K562 (cell line): Measurements from ENCODE around the gene MICALL1.

- RAMPAGE, long total RNA: no peak
- RRBS: no CpG with 5 or more reads among the region's 5 CpGs
PRO-cap:
- standard: unidirectional peak, plus-strand start at chr22:37569938
- CoPRO, capped RNA only, 2 experiments: no peak in any of the 2 experiments
- CoPRO, capped and uncapped RNA, 2 experiments: peak in 1 of 2 experiments; most common plus-strand start chr22:37569887 (in 1)
- CoPRO, uncapped RNA only, 2 experiments: peak in 2 of 2 experiments; most common plus-strand start chr22:37569999 (in 2)
CAGE:
- cytosol, long polyA plus RNA: no peak
- long polyA plus RNA: no peak
- nucleolus, long total RNA: no peak
- nucleus, long polyA plus RNA: no peak
Observed at GRCh38 chr22:37569821-37570075, 9.5 kb downstream of the CDC42EP1 start.

GRCh38 chr22:37598987-37599597 is 9.5 kb upstream of the GGA1 start:
- RAMPAGE, long total RNA: no peak
- RRBS: no CpG with 5 or more reads among the region's 8 CpGs
PRO-cap:
- standard: no peak
- CoPRO, capped RNA only, 2 experiments: no peak in any of the 2 experiments
- CoPRO, capped and uncapped RNA, 2 experiments: no peak in any of the 2 experiments
- CoPRO, uncapped RNA only, 2 experiments: no peak in any of the 2 experiments
CAGE:
- cytosol, long polyA plus RNA: no peak
- long polyA plus RNA: no peak
- nucleolus, long total RNA: no peak
- nucleus, long polyA plus RNA: no peak

GRCh38 chr22:37636296-37637162 is 2.9 kb upstream of the SH3BP1 start:
- RAMPAGE, long total RNA: no peak
- RRBS: no CpG with 5 or more reads among the region's 6 CpGs
PRO-cap:
- standard: no peak
- CoPRO, capped RNA only, 2 experiments: no peak in any of the 2 experiments
- CoPRO, capped and uncapped RNA, 2 experiments: no peak in any of the 2 experiments
- CoPRO, uncapped RNA only, 2 experiments: no peak in any of the 2 experiments
CAGE:
- cytosol, long polyA plus RNA: no peak
- long polyA plus RNA: no peak
- nucleolus, long total RNA: no peak
- nucleus, long polyA plus RNA: no peak

GRCh38 chr22:37642478-37643113 is 3.1 kb downstream of the SH3BP1 start:
- RAMPAGE, long total RNA: no peak
- RRBS: no CpG with 5 or more reads among the region's 13 CpGs
PRO-cap:
- standard: no peak
- CoPRO, capped RNA only, 2 experiments: no peak in any of the 2 experiments
- CoPRO, capped and uncapped RNA, 2 experiments: no peak in any of the 2 experiments
- CoPRO, uncapped RNA only, 2 experiments: no peak in any of the 2 experiments
CAGE:
- cytosol, long polyA plus RNA: no peak
- long polyA plus RNA: no peak
- nucleolus, long total RNA: no peak
- nucleus, long polyA plus RNA: no peak

GRCh38 chr22:37688234-37688468 is 2.0 kb downstream of the NOL12 start:
- RAMPAGE, long total RNA: no peak
- RRBS: no CpG with 5 or more reads among the region's 1 CpG
PRO-cap:
- standard: no peak
- CoPRO, capped RNA only, 2 experiments: no peak in any of the 2 experiments
- CoPRO, capped and uncapped RNA, 2 experiments: no peak in any of the 2 experiments
- CoPRO, uncapped RNA only, 2 experiments: no peak in any of the 2 experiments
CAGE:
- cytosol, long polyA plus RNA: no peak
- long polyA plus RNA: no peak
- nucleolus, long total RNA: no peak
- nucleus, long polyA plus RNA: no peak

GRCh38 chr22:37697336-37697801 is 521 bp downstream of the TRIOBP start:
- RAMPAGE, long total RNA: no peak
- RRBS: no CpG with 5 or more reads among the region's 17 CpGs
PRO-cap:
- standard: no peak
- CoPRO, capped RNA only, 2 experiments: no peak in any of the 2 experiments
- CoPRO, capped and uncapped RNA, 2 experiments: no peak in any of the 2 experiments
- CoPRO, uncapped RNA only, 2 experiments: no peak in any of the 2 experiments
CAGE:
- cytosol, long polyA plus RNA: no peak
- long polyA plus RNA: no peak
- nucleolus, long total RNA: no peak
- nucleus, long polyA plus RNA: no peak

GRCh38 chr22:37717114-37717798 is 20.4 kb downstream of the TRIOBP start:
- RAMPAGE, long total RNA: no peak
- RRBS: no CpG with 5 or more reads among the region's 15 CpGs
PRO-cap:
- standard: no peak
- CoPRO, capped RNA only, 2 experiments: no peak in any of the 2 experiments
- CoPRO, capped and uncapped RNA, 2 experiments: no peak in any of the 2 experiments
- CoPRO, uncapped RNA only, 2 experiments: no peak in any of the 2 experiments
CAGE:
- cytosol, long polyA plus RNA: no peak
- long polyA plus RNA: no peak
- nucleolus, long total RNA: no peak
- nucleus, long polyA plus RNA: no peak

DNA sequence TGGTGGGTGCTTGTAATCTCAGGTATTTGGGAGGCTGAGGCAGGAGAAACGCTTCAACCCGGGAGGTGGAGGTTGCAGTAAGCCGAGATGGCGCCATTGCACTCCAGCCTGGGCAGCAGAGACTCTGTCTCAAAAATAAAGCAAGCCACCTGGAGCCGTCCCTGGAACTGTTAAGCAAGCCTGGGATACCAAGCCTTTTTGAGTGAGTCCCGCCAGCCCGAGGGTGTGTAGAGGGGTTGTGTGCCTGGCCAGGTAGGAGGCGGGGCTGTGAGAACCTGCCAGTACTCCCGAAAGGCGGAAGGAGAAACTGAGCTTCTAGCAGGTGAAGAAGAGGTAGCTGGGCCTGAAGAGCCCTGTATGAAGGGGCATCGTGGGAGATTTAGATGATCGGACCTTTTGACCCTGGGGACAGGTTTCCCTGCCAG is 52.4 kb downstream of the TRIOBP start:
- RAMPAGE, long total RNA: no peak
- RRBS: no CpG with 5 or more reads among the region's 12 CpGs
PRO-cap:
- standard: no peak
- CoPRO, capped RNA only, 2 experiments: no peak in any of the 2 experiments
- CoPRO, capped and uncapped RNA, 2 experiments: no peak in any of the 2 experiments
- CoPRO, uncapped RNA only, 2 experiments: no peak in any of the 2 experiments
CAGE:
- cytosol, long polyA plus RNA: no peak
- long polyA plus RNA: no peak
- nucleolus, long total RNA: no peak
- nucleus, long polyA plus RNA: no peak

- RAMPAGE, long total RNA: no peak
- RRBS: no CpG with 5 or more reads among the region's 2 CpGs
PRO-cap:
- standard: no peak
- CoPRO, capped RNA only, 2 experiments: no peak in any of the 2 experiments
- CoPRO, capped and uncapped RNA, 2 experiments: no peak in any of the 2 experiments
- CoPRO, uncapped RNA only, 2 experiments: no peak in any of the 2 experiments
CAGE:
- cytosol, long polyA plus RNA: no peak
- long polyA plus RNA: no peak
- nucleolus, long total RNA: no peak
- nucleus, long polyA plus RNA: no peak
Observed at GRCh38 chr22:37765952-37766176, 39.2 kb upstream of the H1-0 start.

DNA sequence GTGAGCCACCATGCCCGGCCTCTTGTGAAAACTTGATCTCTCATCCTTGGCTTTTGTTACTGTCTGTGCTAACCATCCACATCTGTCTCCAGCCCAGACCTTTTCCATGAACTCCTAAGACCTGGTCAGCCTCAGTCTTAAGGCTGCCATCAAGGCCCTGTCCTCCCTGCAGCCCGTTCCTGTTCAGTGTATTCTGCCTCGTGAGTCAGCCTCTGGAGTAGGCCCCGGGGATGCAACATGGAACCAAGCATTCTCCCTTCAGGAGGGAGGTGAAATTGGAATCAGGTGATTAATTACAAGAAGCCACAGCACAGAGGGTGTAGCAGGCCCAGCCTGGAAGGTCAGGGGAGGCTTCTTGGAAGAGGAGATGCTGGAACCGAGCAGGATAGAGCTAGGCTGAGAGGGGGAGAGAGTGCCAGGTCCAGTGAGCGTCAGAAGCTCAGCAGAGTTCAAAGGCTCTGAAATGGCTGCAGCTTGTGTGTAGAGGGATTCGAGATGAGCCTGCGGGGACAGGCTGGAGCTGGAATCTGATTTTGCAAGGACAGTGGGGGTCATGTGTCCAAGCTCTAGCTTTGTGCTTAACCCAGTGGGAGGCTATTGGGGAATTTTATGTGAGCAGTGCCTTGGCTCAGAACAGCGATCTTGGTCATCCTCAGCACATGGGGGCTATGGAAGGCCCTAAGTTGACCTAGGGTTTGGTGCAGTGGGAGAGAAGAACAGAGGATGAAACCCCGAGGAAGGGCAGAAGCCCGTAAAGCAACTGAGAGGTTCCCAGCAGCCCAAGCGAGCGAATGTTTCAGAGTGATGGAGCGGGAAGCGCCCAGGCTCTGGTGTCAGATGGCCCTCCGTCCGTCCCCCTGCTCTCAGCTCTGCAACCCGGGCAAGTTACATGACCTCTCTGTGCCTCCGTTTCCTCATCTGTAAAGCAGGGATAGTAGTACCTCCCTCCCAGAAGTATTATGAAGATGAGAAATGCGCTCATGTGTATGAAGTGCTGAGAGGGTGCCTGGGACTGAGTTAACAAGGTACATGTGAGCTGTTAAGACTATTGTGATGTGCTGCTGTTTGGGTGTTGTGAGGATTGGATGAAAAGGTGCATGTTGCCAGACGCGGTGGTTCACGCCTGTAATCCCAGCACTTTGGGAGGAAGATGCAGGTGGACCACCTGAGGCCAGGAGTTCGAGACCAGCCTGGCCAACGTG is 25.3 kb upstream of the H1-0 start:
- RAMPAGE, long total RNA: no peak
- RRBS: no CpG with 5 or more reads among the region's 25 CpGs
PRO-cap:
- standard: no peak
- CoPRO, capped RNA only, 2 experiments: no peak in any of the 2 experiments
- CoPRO, capped and uncapped RNA, 2 experiments: no peak in any of the 2 experiments
- CoPRO, uncapped RNA only, 2 experiments: no peak in any of the 2 experiments
CAGE:
- cytosol, long polyA plus RNA: no peak
- long polyA plus RNA: no peak
- nucleolus, long total RNA: no peak
- nucleus, long polyA plus RNA: no peak

DNA sequence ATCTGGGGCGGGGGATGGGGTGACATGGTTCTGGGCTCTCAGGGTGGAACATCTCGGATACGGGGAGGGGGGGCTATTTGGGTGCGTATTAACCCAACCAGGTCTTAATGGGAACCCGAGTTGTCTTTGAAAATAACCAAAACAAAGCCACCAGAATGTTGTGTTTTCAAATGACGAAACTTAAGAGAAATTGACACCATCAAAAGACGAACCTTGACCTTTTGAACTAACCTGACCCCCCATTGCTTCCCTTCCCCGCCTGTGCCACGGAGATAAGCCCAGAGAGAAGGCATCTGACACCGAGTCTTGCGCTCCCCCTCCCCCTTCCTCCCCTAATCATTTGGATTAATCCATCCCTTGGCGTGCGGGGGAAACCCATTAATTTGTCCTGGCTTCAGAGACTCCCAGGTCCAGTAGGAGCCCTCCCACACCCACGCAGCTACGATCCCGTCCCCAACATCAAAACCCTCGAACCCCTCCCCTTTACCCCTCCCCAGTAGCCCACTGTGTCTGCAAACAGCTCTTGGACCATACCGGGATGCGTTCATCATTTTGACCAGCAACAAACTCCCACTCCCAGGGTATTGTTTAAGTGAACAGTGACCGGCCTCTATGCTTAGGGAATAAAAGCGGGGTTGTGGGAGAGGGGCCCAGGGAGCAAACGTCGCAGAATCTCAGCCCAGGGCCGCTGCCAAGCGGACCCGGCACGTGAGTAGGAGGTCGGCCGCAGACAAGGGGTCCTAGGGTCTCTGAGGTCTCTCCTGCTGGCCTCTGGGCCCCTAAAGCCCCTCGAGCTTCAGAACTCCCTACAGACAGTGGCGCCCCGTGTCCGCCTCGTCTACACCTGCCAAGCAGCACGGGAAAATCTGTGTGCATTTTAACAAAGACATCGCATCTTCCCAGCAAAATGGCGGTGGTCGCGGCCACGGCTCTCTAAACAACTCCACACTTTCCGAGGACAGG is 1.6 kb upstream of the H1-0 start:
- RAMPAGE, long total RNA: no peak
- RRBS: 31% methylated on average over 4 of the region's 41 CpGs
PRO-cap:
- standard: no peak
- CoPRO, capped RNA only, 2 experiments: peak in 1 of 2 experiments; most common plus-strand start position 378 of the sequence (in 1); most common minus-strand start position 128 of the sequence (in 1)
- CoPRO, capped and uncapped RNA, 2 experiments: no peak in any of the 2 experiments
- CoPRO, uncapped RNA only, 2 experiments: no peak in any of the 2 experiments
CAGE:
- cytosol, long polyA plus RNA: no peak
- long polyA plus RNA: no peak
- nucleolus, long total RNA: no peak
- nucleus, long polyA plus RNA: no peak

DNA sequence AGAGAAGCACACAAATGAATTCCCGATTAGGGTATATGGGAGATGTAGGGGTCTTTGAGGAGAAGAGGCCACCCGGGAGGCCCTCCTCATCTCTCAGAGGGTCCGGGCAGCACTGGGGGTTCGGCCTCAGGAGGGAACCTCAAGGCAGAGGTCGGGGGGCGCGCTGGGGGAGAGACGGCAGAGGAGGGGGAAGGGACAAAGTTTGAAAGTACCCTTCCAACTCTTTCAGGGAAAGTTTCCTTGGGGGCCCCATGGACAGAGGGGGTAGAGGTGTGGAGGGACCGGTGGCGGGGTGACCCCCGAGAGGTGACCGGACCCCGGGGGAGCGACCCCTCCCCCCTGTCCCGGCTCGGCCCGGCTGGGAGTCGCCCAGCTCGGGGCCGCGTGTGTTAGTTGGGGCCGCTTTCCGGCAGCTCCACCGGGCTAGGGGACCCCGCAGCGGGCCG is 622 bp upstream of the H1-0 start:
- RAMPAGE, long total RNA: no peak
- RRBS: 93% methylated on average over 7 of the region's 27 CpGs
PRO-cap:
- standard: no peak
- CoPRO, capped RNA only, 2 experiments: no peak in any of the 2 experiments
- CoPRO, capped and uncapped RNA, 2 experiments: no peak in any of the 2 experiments
- CoPRO, uncapped RNA only, 2 experiments: no peak in any of the 2 experiments
CAGE:
- cytosol, long polyA plus RNA: no peak
- long polyA plus RNA: no peak
- nucleolus, long total RNA: no peak
- nucleus, long polyA plus RNA: no peak

GRCh38 chr22:37806801-37807303 is 882 bp upstream of the GCAT start:
- RAMPAGE, long total RNA: no peak
- RRBS: no CpG with 5 or more reads among the region's 9 CpGs
PRO-cap:
- standard: no peak
- CoPRO, capped RNA only, 2 experiments: no peak in any of the 2 experiments
- CoPRO, capped and uncapped RNA, 2 experiments: no peak in any of the 2 experiments
- CoPRO, uncapped RNA only, 2 experiments: no peak in any of the 2 experiments
CAGE:
- cytosol, long polyA plus RNA: no peak
- long polyA plus RNA: no peak
- nucleolus, long total RNA: no peak
- nucleus, long polyA plus RNA: no peak

GRCh38 chr22:37854889-37855386 is 5.7 kb downstream of the EIF3L start:
- RAMPAGE, long total RNA: no peak
- RRBS: no CpG with 5 or more reads among the region's 3 CpGs
PRO-cap:
- standard: no peak
- CoPRO, capped RNA only, 2 experiments: no peak in any of the 2 experiments
- CoPRO, capped and uncapped RNA, 2 experiments: no peak in any of the 2 experiments
- CoPRO, uncapped RNA only, 2 experiments: peak in 2 of 2 experiments; most common plus-strand start chr22:37855136 (in 2)
CAGE:
- cytosol, long polyA plus RNA: no peak
- long polyA plus RNA: no peak
- nucleolus, long total RNA: no peak
- nucleus, long polyA plus RNA: no peak

DNA sequence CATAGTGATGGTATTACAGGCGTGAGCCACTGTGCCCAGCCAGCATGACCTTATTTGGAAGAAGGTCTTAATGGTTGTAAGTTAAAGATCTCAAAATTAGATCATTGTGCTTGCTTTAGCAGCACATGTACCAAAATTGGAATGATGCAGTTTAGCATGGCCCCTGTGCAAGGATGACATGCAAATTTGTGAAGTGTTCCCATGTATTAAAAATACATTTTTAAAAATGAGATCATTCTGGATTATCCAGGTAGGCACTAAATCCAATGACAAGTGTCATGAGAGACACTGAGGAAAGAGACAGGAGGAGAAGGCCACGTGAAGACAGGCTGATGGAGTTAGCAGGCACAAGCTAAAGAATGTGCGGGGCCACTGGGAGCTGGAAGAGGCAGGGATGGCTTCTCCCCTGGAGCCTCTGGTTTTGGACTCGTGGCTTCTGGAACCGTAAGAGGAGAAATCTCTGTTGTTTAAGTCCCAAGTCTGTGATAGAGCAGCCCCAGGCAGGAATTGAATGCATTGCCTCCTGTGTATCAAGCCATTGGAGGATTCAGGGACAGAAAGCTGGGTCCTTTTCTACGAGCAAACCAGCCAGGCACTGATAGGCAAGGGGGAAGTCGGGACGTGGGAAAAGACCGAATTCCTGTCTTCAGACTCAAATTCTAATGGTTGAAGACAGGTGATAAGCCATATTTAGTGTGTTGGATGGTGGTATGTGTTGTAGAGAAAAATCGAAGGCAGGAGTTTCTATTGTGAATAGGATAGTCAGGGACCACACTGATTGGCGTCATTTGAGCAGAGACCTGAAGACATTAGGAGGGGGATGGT is 14.6 kb upstream of the MICALL1 start:
- RAMPAGE, long total RNA: no peak
- RRBS: no CpG with 5 or more reads among the region's 11 CpGs
PRO-cap:
- standard: no peak
- CoPRO, capped RNA only, 2 experiments: no peak in any of the 2 experiments
- CoPRO, capped and uncapped RNA, 2 experiments: no peak in any of the 2 experiments
- CoPRO, uncapped RNA only, 2 experiments: peak in 2 of 2 experiments; most common plus-strand start position 223 of the sequence (in 2); most common minus-strand start position 146 of the sequence (in 1)
CAGE:
- cytosol, long polyA plus RNA: no peak
- long polyA plus RNA: no peak
- nucleolus, long total RNA: no peak
- nucleus, long polyA plus RNA: no peak

GRCh38 chr22:37894962-37895757 is 10.9 kb upstream of the MICALL1 start:
- RAMPAGE, long total RNA: no peak
- RRBS: no CpG with 5 or more reads among the region's 9 CpGs
PRO-cap:
- standard: no peak
- CoPRO, capped RNA only, 2 experiments: no peak in any of the 2 experiments
- CoPRO, capped and uncapped RNA, 2 experiments: no peak in any of the 2 experiments
- CoPRO, uncapped RNA only, 2 experiments: no peak in any of the 2 experiments
CAGE:
- cytosol, long polyA plus RNA: no peak
- long polyA plus RNA: no peak
- nucleolus, long total RNA: no peak
- nucleus, long polyA plus RNA: no peak

- RAMPAGE, long total RNA: no peak
- RRBS: 3% methylated on average over 48 of the region's 140 CpGs
PRO-cap:
- standard: bidirectional peak, plus-strand start at chr22:37906159, minus-strand start at chr22:37906056
- CoPRO, capped RNA only, 2 experiments: peak in 2 of 2 experiments; most common plus-strand start chr22:37906341 (in 2); most common minus-strand start chr22:37906056 (in 2)
- CoPRO, capped and uncapped RNA, 2 experiments: peak in 2 of 2 experiments; most common plus-strand start chr22:37906341 (in 2); most common minus-strand start chr22:37906056 (in 1)
- CoPRO, uncapped RNA only, 2 experiments: peak in 1 of 2 experiments; most common plus-strand start chr22:37906301 (in 1); most common minus-strand start chr22:37906133 (in 1)
CAGE:
- cytosol, long polyA plus RNA: no peak
- long polyA plus RNA: start-site peak on the plus strand at chr22:37905946-37906342, 8 and 37 reads in 2 replicates
- nucleolus, long total RNA: no peak
- nucleus, long polyA plus RNA: no peak
Observed at GRCh38 chr22:37905671-37906744, at the start of gene MICALL1. Gene MICALL1, plus strand, starts transcription at chr22:37906297.

DNA sequence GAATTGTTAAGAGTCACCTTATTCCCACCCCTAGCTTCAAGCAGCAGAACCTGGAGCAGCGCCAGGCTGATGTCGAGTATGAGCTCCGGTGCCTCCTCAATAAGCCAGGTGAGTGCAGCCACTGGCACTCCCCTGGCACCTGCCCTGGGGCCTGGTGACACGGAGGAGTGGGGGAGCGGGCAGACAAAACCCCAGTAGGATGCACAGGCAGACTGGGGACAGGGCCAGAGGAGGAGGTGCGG is 20.5 kb downstream of the C22orf23 start:
- RAMPAGE, long total RNA: no peak
- RRBS: 88% methylated on average over 3 of the region's 6 CpGs
PRO-cap:
- standard: no peak
- CoPRO, capped RNA only, 2 experiments: no peak in any of the 2 experiments
- CoPRO, capped and uncapped RNA, 2 experiments: no peak in any of the 2 experiments
- CoPRO, uncapped RNA only, 2 experiments: no peak in any of the 2 experiments
CAGE:
- cytosol, long polyA plus RNA: no peak
- long polyA plus RNA: no peak
- nucleolus, long total RNA: no peak
- nucleus, long polyA plus RNA: no peak